Transverse colon (tissue), 4 donors: ENCODE measurements around the gene LPP.

- PRO-cap, result no peak
- RAMPAGE, long total RNA, 4 experiments, result no peak in any of the 4 experiments
These were observed 29.1 kb upstream of the ST6GAL1 start for GRCh38 chr3:186901166-186901696.

GRCh38 chr3:186964892-186965788, 34.8 kb downstream of the ST6GAL1 start:
- PRO-cap, result no peak
- RAMPAGE, long total RNA, 4 experiments, result no peak in any of the 4 experiments

DNA sequence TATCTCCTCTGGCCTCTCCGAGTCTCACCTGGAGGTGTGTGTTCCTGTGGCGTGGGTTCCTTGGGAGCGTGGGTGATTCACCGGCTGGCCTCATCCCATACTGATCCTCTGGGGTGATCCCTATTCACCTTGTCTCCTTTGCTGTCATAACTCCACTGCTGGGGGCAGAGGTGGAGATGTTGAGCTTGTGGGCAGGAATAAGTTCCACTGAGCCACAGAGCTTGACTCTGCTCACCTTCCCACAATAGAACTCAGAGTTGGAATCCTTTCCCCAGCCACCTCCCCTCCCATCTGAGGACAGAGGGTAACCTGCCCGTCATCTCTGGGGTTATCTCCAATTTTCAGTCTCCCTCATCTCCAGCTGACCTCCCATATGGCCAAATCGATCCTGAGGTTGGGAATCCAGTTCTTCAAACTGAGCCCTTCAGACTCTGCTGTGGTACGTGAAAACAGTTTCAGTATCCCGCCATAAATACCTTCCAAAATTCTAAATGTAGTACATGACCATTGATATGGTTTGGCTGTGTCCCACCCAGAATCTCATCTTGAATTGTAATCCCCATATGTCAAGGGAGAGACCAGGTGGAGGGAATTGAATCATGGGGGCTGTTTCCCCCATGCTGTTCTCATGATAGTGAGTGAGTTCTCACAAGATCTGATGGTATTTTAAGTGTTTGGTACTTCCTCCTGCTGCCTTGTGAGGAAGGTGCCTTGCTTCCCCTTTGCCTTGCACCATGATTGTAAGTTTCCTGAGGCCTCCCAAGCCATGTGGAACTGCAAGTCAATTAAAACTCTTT, 61.5 kb downstream of the ST6GAL1 start:
- PRO-cap, result no peak
- RAMPAGE, long total RNA, 4 experiments, result no peak in any of the 4 experiments

DNA sequence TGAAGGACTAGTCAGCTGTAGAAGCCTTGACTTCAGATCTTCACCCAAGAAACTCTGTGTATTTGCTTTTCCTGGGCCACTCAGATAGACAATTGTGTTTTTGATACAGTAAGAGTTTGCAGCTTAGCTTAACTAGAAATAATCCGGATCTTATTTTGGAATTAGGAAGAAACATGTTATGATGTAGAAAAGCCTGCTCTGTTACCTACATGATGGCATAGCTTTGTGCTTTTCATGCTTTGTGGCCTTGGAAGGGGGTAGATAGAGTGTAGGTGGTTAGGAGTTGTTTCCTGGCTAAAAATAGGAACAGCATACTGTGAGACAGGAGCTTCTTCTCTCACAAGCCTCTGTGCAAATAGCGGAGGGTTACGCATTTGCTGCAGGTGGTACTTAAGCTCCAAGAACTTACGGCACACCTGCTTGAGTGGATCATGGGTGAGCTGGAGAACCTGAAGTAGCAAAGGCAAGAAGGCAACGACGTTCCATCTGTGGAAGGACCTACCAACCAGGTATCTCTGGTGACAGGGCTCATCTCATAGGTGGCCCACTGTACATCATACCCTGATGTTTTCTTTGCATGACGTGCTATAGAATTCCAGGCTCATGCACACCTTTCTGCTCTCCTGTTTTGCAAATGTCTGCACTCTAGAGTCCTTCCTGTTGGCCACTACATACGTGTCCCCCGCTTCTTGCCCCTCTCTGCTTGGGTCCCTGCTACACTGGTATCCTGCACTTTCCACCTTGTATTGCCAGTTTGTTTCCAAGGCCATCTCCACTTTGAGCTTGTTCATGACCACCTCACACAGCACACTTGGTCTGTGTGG, 66.1 kb downstream of the ST6GAL1 start:
- PRO-cap, result bidirectional peak, plus-strand start at position 419 of the sequence, minus-strand start at position 249 of the sequence; bidirectional peak, plus-strand start at position 591 of the sequence, minus-strand start at position 476 of the sequence
- RAMPAGE, long total RNA, 4 experiments, result start-site peak on the plus strand in 3 of 4 experiments, centred at positions 346 to 418 of the sequence, 5 to 109 reads per replicate

DNA sequence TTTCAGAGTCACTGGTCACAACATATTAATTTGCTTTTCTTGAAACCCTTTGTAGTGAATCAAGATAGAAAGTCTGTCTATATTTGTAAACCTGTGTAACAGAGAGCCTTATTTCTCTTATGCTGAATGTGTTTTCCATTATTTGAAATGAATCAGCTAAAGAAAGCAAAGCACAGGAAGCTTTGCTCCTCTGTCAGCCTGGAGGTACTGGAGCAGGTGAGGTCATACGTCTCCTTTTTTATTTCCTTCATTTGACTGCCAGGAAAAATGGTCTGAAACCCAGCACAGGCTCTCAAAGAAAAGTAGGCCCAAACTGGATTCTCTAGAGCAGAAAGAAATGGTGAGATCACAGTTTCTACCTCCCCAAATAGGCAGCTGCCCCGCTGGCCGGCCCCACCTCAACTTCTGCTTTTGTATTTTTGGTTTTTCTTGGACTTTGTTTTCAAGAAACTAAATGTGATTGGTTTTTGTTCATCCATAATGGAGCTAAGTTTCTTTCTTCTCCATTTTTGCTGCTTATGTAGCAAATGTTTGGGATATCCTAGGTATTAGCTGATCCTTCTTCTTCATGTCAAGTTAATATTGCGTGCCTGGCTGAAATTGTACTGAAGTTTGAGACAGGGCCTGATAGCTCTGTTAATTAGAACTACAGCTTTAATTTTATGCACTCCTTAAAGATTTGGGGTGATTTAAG, 95.0 kb downstream of the RPL39L start:
- PRO-cap, result no peak
- RAMPAGE, long total RNA, 4 experiments, result no peak in any of the 4 experiments

GRCh38 chr3:187074900-187075547, 64.3 kb downstream of the RPL39L start:
- PRO-cap, result no peak
- RAMPAGE, long total RNA, 4 experiments, result no peak in any of the 4 experiments

GRCh38 chr3:187075957-187076996, 63.0 kb downstream of the RPL39L start:
- PRO-cap, result no peak
- RAMPAGE, long total RNA, 4 experiments, result no peak in any of the 4 experiments

DNA sequence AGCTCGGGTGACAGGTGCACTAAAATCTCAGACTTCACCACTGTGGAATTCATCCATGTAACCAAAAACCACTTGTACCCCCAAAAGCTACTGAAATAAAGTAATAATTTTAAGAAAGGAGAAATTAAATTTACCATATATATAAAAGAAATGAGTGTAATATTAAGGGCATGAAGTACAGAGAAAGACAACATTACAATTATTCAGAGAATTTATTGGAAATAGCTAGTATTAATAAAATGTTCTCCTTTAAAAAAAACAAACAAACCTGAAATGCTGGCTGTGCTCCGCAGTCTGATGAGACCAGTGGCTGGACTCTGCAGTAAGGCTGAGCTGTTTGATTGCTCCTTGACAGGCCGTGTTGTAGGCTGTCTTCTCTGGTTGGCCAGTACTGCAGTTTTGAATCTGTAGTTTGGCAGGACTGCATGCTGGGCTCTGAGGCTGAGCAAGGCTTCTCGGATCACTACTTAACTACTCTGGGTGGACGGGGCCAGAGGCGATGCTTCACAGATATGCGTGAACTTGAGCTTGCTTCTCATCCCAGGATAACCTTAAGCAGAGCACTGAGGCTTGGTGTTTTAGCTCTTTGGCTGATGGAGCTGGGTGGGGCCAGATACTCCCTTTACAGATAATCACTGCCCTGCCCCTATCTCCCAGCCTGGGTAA, 38.3 kb downstream of the RPL39L start:
- PRO-cap, result no peak
- RAMPAGE, long total RNA, 4 experiments, result no peak in any of the 4 experiments

DNA sequence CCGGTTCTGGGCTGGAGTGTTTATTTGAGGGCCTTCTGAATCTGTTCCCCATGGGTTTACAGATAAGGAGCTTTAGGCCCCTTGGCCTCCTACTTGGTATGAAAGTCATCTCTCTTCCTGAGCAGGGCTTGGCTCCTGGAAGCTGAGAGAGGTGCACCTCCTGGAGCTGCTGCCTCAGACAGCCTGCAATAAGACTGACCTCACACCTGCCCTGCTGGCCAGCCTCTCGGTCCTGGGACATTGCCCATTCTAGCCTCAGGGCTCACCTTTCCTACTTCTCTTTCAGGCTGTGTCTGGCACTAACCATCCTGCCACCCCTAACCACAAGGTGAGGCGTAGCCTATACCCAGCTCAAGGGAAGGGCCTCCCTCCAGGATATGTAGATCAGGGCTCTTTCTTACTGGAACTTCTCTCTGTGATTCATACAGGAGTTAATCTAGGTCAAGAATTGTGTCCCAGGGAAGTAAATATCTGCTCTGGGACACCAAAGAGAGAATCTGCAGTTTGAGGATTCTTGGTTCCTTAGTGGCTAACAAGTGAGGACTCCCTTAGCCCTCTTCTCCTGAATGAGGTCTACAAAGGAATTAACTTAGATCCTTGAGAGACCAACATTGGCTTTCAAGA, 10.2 kb upstream of the RTP1 start:
- PRO-cap, result no peak
- RAMPAGE, long total RNA, 4 experiments, result no peak in any of the 4 experiments

GRCh38 chr3:187290922-187291581, 485 bp downstream of the MASP1 start:
- PRO-cap, result no peak
- RAMPAGE, long total RNA, 4 experiments, result start-site peak on the plus strand in 2 of 4 experiments, at chr3:187291310-187291397 at its widest, 7 to 8 reads per replicate

GRCh38 chr3:187737999-187738783, 7.1 kb downstream of the BCL6 start:
- PRO-cap, result bidirectional peak, plus-strand start at chr3:187738046, minus-strand start at chr3:187737978; unidirectional peak, minus-strand start at chr3:187738717
- RAMPAGE, long total RNA, 4 experiments, result no peak in any of the 4 experiments

- PRO-cap, result no peak
- RAMPAGE, long total RNA, 4 experiments, result no peak in any of the 4 experiments
These were observed 153.5 kb upstream of the LPP start for GRCh38 chr3:188000251-188001104.

DNA sequence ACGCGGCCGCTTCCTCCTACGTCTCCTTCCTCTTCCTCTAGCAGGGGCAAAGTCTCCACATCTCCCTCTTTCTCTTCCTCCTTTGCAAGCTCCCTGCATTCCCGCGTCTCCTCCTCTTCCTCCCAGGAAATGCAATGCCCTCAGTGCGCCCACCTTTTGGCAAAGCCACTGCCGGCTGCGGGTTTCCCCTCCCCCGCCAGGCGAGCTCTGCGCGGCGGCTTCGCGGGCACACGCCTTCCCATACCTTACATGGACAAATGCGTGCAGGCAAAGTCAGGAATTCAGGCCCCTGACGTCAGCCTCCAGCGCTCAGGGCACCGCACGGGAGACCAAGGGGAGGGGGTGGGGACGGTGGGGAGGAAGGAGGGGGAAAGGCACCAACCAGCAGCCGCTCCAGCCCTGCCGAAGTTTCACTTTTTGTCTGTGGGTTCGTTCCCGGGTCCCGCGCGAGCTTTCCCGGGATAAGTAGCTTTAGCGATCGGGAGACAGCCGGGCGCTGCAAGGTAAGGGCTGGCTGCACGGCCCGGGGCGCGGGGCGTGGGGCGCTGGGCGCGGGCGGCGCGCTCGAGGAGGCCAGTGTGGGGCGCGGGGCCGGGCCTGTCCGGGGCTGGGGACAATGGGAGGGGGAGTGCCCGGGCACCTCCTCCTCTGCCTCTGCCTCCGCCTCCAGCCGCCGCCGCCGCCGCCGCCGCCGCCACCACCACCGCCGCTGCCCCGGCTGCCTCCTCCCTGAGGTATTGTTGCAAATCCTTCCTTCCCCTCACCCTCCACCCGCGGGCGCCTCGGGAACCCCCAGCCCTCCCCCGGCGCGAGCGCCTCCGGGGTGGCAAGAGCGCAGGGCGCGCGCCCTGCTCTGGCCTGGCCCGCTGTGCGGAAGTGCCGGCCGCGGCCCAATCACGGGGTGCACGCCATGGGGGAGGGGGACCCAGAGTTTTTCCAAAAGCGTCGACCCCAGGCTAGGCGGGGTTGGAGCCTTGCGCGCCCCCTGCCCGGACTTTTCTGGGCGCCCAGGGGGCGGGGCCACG, at the start of gene LPP:
Gene LPP, plus strand, starts transcription at position 639 of the 1,025 bp plus-strand sequence.
- PRO-cap, result bidirectional peak, plus-strand start at position 348 of the sequence, minus-strand start at position 242 of the sequence; bidirectional peak, plus-strand start at position 657 of the sequence, minus-strand start at position 587 of the sequence; bidirectional peak, plus-strand start at position 811 of the sequence, minus-strand start at position 868 of the sequence; bidirectional peak, plus-strand start outside the sequence, minus-strand start at position 1,001 of the sequence
- RAMPAGE, long total RNA, 4 experiments, result start-site peak on the plus strand in 3 of 4 experiments, centred at positions 400 to 680 of the sequence, 24 to 1,103 reads per replicate; start-site peak on the minus strand in 1 of 4 experiments, centred at position 539 of the sequence, 10 reads per replicate

- PRO-cap, result no peak
- RAMPAGE, long total RNA, 4 experiments, result no peak in any of the 4 experiments
These were observed 18.1 kb downstream of the LPP start for GRCh38 chr3:188172057-188172535.

DNA sequence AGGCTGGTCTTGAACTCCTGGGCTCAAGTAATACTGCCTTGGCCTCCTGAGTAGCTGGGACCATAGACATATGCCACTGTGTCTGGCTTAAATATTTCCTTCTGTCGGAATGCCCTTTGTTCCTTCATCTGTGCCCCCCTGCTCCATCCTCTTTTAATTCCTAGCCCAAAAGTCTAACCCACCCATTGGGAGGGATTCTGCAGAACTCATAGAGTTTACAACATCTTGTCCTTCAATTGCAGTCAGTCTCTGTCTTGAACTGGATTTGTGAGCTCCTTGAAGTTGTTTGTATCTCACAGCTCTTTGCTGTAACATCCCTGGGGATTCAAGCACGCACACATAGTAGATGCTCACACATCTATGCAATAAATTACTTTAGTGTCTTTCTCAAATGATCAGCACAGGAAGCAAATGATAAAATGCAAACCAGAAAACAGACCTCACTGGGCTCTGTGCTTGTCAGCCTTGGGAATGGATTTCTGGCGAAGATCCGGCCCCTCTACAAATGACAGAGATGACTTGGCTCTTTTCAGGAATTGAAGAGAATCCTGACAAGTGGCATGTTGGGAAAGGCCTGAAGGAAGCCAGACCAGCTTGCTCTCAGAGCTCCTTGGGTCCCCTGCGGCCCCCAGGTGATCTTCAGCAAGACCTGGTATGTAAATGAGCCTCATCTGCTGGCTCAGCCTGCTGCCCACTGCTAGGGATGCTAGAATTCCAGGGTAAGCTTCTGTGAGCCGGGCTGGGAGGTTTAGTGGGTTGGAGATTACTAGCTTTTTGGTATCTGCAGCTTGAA, 53.9 kb downstream of the LPP start:
- PRO-cap, result no peak
- RAMPAGE, long total RNA, 4 experiments, result no peak in any of the 4 experiments

DNA sequence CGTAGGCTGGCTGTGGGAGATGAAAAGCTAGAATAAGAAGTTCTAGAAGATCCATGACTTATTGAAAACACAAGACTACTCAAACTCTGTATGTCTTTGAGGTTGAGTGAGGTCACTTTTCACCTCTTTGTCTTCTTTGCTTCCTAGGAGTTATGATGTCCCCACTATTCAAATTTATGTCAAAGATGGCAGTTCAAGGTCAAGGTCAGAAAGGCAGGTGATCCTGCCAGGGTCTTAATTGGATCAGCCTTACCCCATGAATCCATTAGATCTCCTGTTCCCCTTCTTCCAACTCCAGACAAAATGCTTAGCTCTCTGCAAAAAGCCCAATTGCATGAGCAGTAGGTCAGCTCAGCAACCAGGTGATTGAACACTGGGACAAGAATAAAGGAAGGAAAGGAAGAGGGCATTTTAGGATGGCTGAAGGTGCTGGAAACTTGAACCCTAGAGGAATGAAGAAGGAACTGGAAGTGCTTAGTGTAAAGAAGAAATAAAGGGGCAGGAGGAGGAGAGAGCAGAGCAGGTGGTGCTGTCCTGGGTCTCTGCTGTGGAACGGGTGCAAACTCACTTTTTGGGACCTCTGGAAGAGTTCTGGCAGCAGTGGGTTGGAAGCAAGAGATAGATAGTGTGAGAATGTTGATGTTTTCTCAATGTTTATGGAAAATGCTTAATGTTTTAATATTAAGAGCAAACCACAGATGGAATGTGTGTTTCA, 80.9 kb downstream of the LPP start:
- PRO-cap, result no peak
- RAMPAGE, long total RNA, 4 experiments, result start-site peak on the plus strand in 2 of 4 experiments, centred at positions 220 to 365 of the sequence, 15 to 24 reads per replicate

- PRO-cap, result no peak
- RAMPAGE, long total RNA, 4 experiments, result start-site peak on the plus strand in 2 of 4 experiments, at chr3:188239783-188240302 at its widest, 17 to 30 reads per replicate
These were observed 85.8 kb downstream of the LPP start for GRCh38 chr3:188239403-188240484.

- PRO-cap, result no peak
- RAMPAGE, long total RNA, 4 experiments, result no peak in any of the 4 experiments
These were observed 86.5 kb downstream of the LPP start for GRCh38 chr3:188240485-188240876.

- PRO-cap, result no peak
- RAMPAGE, long total RNA, 4 experiments, result start-site peak on the plus strand in 1 of 4 experiments, at chr3:188240949-188241065 at its widest, 10 reads per replicate
These were observed 87.1 kb downstream of the LPP start for GRCh38 chr3:188240949-188241570.

DNA sequence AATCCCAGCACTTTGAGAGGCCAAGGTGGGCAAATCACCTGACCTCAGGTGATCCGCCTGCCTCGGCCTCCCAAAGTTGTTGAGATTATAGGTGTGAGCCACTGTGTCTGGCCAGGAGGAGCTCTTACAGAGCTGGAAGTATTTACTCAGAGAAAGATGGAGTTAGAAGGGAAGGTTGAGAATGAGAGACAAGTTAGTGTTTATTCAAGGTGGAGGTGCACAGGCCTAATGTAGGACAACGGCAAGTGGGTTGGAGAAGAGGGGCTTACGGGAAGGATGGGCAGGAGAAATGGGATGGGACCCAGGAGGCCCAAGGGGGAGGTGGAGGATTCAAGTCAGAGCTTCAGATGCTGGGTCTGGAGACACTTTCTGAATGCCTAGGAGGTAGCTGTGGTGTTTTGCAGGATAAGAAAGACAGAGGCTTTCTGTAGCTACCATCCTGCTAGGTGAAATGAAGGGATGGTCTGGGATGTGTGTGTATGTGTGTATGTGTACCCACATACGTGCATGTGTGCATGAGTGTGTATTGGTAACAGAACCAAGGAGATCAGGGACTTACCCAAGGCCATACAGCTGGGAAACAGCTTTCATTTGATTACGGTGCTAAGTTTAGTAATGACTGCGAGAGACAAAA, 130.3 kb downstream of the LPP start:
- PRO-cap, result no peak
- RAMPAGE, long total RNA, 4 experiments, result start-site peak on the plus strand in 2 of 4 experiments, centred at positions 297 to 489 of the sequence, 6 to 33 reads per replicate